Metastatic Liver Carcinoma in the Lung (tissue), 2 donors: ENCODE measurements around a stretch of chr1.

- PRO-cap, 2 experiments, result no peak in any of the 2 experiments
These were observed 104.3 kb upstream of the DPT start for GRCh38 chr1:168833388-168833706.

DNA sequence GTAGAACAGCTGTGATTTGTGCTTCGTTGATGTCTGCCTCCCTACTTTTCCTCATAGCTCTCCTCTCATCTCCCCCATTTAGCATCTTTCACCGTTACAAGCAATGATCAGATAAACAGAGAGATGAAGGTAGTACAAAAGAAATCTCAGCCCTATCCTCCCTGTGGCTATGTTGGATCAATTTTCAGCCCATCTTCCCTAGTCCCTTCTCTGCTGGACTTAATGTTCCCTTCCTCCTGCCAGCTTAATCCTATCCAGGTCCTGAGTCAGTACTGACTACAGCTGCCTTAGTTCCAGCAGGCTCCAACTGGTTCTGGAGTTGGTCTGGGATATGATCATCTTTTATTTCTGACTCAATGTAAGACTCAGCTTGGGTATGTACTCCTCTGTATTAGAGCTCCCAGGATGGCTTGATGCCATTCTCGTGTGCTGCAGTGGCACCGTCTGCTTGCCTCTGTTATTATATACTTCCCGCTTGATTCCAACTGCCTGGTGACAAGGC lies 164.2 kb upstream of the DPT start:
- PRO-cap, 2 experiments, result no peak in any of the 2 experiments

GRCh38 chr1:168907011-168907658 lies 178.1 kb upstream of the DPT start:
- PRO-cap, 2 experiments, result no peak in any of the 2 experiments

DNA sequence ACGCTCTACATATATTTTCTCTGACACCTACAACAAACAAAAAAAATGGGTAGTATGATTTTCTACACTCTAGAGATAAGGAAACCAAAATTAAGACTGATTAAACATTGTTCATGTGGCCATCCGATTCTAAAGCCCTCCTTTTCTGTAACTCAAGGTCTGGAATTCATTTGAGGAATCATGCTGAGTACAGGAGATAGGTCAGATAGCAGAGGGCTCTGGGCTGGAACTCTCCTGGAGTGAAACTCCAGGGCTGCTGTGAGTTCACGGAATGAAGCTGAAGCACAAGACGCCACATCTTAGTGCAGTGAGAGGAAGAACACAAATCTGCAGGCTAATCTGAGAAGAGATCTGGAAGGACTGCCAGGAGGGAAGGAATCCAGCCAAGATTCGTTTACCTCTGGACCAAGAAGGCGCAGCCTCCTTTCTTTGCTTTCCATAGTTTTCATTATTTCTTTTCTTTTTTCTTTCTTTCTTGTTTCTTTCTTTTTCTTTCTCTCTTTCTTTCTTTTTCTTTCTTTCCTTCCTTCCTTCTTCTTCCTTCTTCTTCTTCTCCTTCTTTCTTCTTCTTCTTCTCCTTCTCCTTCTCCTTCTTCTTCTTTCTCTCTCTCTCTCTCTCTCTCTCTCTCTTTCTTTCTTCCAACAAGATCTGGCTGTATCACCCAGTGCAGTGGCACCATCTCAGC lies 74.8 kb upstream of the ATP1B1 start:
- PRO-cap, 2 experiments, result no peak in any of the 2 experiments

DNA sequence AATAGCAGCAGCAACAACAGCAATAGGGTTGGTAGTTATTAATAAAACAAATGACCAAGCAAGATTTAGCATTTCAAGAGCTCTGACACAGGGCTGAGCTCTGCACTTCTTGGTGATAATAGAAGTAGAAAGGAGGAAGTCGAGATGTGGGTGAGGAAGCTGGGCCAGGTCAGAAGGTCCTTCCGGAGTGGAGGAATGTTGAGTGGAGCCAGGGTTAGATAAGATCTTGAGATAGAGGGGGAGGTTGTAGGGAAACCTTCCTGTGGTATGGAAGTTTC lies 45.6 kb upstream of the ATP1B1 start:
- PRO-cap, 2 experiments, result no peak in any of the 2 experiments

GRCh38 chr1:169108194-169108704 lies 1.8 kb downstream of the ATP1B1 start:
- PRO-cap, 2 experiments, result no peak in any of the 2 experiments

- PRO-cap, 2 experiments, result no peak in any of the 2 experiments
These were observed 13.4 kb downstream of the ATP1B1 start for GRCh38 chr1:169119721-169120485.

DNA sequence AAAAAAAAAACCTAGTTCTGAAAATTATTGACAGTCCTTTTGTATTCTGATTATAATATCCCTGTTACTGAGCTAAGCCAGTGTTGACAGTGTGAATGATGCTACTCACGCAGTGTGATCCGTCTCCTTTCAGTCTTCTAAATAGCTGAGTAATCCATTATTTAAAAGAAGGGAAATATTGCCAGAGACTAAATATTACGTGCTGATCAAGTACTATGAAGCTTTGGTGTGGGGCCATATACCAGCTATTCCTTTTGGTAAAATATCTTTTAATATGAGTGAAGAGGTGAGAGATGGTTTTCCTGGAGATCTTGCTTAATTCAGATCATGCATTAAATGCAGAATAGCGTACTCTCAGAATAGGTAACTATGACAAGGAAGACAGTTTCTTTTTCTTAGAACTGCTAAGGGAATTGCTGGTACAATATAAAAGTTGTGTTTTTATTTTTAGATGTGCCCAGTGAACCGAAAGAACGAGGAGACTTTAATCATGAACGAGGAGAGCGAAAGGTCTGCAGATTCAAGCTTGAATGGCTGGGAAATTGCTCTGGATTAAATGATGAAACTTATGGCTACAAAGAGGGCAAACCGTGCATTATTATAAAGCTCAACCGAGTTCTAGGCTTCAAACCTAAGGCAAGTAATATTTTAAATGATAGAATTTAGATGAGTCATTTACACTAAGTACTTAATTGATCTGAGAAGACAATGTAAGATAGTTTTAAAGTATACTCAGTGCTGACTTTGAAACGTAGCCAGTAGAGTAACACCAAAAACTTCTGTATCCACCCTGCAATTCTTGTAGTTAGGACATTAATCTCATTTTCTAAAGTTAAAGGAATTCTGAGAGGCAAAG lies 20.5 kb downstream of the ATP1B1 start:
- PRO-cap, 2 experiments, result no peak in any of the 2 experiments

- PRO-cap, 2 experiments, result no peak in any of the 2 experiments
These were observed 24.4 kb downstream of the SLC19A2 start for GRCh38 chr1:169461184-169461960.

- PRO-cap, 2 experiments, result no peak in any of the 2 experiments
These were observed 974 bp upstream of the SLC19A2 start for GRCh38 chr1:169486595-169487240.

DNA sequence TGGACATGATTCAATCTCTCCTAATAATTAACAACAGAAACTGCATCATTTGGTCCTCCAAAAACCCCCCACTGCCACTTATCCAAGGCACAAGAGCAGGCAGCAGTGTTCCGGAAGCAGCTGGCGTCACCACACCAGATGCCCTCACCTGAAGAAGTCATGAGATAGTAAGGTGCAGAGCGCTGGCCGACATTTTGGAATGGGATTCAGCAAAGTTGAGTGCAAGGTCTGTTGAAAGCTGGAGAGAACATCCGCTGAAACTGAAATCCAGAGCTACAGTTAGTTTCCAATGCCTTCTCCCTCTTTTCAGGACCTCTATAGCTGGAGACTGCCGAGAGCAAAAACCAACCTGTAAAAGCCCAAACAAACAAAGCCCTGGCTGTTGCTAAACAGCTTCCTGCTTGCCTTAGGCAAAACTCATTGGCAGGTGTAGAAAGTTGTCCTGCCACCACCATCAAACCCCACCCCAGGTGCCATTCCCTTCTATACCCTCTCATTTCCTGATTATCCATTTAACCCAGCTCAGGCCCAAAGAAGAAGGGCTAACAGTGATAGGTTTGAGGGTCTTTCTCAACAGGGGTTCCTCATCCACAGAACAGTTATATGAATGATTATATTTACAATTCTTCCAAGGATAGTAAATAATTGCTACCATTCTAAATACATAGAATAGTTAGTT lies 24.8 kb downstream of the SCYL3 start:
- PRO-cap, 2 experiments, result no peak in any of the 2 experiments

DNA sequence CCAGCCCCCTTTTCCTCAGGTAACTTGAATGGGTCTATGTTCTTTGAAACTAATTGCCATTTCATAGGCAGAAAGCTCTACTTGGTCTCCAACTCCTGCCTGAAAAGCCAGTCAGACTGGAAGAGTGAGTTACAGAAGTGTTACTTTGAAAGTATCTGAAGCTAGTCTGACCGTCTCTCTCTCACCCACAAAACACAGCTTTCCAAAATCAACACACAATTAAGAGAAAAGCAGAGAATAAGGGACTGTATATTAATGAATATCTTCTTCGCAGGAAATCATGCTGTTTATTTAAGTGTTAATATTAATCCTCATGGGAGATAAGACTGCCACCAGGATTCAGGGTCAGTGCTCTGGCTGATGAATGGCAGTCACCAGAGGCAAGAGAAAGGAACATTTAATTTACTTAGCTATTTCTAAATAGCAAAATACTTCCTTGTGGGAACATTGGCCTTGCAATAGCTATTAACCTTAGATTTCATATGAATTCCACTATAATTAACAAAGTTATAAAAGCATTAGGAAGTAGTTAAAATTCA lies 2.2 kb downstream of the SCYL3 start:
- PRO-cap, 2 experiments, result peak in 1 of 2 experiments; most common plus-strand start position 110 of the sequence (in 1); most common minus-strand start position 196 of the sequence (in 1)

DNA sequence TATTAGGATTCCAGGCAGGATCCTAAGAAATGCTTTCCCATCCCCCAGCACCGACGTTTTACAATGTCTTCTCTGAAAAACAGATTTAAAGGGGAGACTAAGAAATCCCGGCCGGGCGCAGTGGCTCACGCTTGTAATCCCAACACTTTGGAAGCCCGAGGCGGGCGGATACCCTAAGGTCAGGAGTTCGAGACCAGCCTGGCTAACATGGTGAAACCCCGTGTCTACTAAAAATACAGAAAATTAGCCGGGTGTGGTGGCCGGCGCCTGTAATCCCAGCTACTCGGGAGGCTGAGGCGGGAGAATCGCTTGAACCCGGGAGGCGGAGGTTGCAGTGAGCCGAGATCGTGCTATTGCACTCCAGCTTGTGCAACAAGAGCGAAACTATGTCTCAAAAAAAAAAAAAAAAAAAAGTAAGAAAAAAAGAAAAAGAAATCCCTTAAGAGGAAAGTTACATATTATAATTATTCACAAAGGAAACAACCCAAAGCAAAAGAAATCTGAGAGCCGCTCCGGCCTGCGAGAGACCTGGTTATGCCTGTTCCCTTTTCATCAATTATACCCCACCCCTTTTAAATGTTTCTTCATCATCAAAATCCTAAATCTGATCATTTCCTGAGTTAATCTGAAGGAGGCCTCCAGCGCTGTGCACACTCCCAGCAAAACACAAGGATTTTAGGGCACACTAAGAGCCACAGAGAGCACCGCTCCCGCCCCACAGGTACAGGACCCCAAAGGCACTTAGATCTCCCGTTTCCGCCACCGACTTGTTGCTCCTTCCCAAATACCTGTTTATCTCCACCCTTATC lies 666 bp upstream of the GORAB start:
- PRO-cap, 2 experiments, result no peak in any of the 2 experiments

GRCh38 chr1:170562525-170563630 lies 30.9 kb downstream of the GORAB start:
- PRO-cap, 2 experiments, result no peak in any of the 2 experiments

GRCh38 chr1:170586451-170586966 lies 54.5 kb downstream of the GORAB start:
- PRO-cap, 2 experiments, result no peak in any of the 2 experiments

DNA sequence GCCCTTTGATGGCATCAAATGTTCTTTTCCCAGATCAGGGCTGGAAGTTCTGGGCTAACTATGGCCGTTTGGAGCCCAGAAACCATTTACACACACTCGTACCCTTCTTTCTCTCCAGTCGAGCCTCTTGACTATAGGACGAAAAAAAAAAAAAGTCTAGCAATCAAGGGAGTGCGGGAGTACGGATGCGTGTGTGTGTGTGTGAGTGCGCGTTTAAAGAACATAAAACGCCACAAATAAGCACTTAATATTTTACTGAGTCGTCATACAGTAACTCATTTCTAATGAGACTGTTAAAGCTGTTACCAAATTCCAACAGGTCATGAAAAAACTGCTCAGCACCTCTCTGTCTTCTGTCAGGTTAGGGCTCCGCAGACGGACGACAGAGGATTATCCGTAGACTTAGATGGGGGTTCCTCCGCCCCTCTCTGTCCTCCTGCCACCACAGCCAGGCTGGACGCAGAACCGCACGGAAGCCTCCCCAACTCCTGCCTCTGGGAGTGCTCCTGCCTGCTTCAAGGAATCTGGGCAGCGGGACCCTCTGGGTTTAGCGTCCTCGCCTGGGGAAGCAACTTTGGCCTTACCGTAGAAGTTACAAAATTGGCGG lies 2.0 kb upstream of the PRRX1 start:
- PRO-cap, 2 experiments, result peak in 2 of 2 experiments; most common plus-strand start position 445 of the sequence (in 2)

GRCh38 chr1:170671231-170671861 lies 7.4 kb downstream of the PRRX1 start:
- PRO-cap, 2 experiments, result no peak in any of the 2 experiments

DNA sequence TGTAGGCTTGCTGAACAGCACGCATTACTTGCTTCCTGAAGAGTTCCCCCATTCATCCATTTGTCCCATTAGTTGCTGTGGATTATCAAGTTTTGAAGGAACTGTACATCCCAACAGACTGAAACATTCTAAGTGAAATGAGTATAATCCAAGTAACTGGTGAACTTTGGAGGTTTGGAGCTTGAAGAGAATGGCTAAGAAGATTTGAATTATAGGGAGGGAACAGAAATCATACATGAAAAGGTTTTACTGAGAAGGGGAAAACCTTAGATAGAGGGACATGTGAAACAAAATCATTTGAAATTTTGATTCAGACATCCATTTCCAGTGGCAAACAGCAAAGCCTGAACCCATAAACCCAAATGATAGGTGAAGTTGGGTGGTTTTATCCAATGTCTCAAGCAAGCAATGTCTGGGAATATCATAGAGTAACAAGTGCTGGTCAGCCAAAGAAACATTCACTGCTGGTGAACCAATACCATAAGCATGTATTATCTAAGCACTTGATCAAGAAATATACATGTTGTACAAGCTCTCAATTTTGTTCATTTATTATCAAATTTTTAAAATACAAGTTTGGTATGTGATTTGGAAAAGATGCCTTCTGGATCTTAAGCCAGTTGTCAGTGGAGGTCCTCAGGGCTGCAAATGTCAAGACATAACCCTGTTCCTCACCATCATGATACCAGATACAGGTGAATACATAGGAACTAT lies 74.7 kb downstream of the PRRX1 start:
- PRO-cap, 2 experiments, result no peak in any of the 2 experiments

GRCh38 chr1:171142063-171143279 lies 42.6 kb upstream of the FMO2 start:
- PRO-cap, 2 experiments, result peak in 2 of 2 experiments; most common plus-strand start chr1:171142886 (in 2); most common minus-strand start chr1:171142672 (in 2)

DNA sequence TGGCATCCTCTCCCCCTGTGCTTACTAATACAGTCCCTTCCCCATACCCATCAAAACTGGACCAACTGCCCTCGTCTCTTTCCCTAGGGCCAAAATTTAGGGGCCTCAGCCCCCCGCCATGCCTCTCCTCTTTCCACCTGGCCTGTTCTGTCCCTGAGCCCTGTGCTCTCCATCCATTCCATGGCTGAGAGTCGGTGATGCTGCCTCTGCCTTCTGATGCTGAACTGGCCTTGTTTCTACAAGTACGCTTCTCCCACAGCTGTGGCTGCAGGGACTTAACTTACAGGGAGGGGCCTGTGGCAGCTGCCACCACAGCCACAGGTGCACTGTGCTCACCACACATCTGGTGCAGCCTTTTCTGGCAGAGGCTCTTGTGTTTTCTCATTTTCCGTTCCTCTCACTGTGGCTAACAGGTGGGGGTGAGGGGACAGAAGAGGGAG lies 4.1 kb downstream of the FMO1 start:
- PRO-cap, 2 experiments, result no peak in any of the 2 experiments